Right ventricle myocardium (tissue), 1 donor: ENCODE measurements around a stretch of chr11.

DNA sequence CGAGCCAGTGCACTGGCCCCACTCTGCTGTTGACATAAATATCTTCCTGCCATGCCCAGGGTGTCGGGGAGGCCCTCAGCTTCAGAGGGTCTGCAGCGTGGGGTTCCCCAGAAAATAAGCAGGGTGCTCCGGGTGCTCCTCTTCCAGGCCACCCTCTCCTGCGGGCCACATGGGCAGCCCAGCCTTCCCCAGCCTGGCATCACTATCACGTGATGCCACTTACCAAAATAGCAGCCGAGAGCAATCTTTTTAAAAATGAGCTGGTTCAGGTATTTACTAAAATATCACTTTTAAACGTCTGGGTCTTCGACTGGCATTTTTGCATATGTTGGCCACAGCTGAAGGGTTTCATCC lies 94.7 kb upstream of the ANO1 start:
- PRO-cap, 2 experiments = no peak in any of the 2 experiments

GRCh38 chr11:69987845-69988881 lies 90.0 kb upstream of the ANO1 start:
- PRO-cap, 2 experiments = no peak in any of the 2 experiments

- PRO-cap, 2 experiments = no peak in any of the 2 experiments
These were observed 50.4 kb downstream of the ANO1 start for GRCh38 chr11:70128349-70129015.

- PRO-cap, 2 experiments = no peak in any of the 2 experiments
These were observed 61.7 kb downstream of the ANO1 start for GRCh38 chr11:70139829-70140113.

GRCh38 chr11:70312652-70313509 lies 42.4 kb downstream of the PPFIA1 start:
- PRO-cap, 2 experiments = no peak in any of the 2 experiments

DNA sequence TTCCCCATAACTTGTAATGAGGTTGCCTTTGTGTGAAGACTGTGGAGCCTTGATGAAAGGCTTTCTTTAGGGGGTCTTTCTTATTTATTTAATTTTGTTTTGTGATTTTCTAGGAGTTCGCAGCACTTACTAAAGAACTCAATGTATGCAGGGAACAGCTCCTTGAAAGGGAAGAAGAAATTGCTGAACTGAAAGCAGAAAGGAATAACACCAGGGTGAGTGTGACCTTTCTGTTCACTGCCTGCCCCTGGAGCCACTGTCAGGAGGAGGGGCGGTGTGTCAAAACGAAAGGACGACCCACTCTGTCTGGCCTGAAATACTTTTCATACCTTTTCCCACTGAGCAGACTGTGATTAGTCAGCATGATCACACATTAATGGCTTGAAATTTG lies 53.8 kb downstream of the PPFIA1 start:
- PRO-cap, 2 experiments = no peak in any of the 2 experiments

DNA sequence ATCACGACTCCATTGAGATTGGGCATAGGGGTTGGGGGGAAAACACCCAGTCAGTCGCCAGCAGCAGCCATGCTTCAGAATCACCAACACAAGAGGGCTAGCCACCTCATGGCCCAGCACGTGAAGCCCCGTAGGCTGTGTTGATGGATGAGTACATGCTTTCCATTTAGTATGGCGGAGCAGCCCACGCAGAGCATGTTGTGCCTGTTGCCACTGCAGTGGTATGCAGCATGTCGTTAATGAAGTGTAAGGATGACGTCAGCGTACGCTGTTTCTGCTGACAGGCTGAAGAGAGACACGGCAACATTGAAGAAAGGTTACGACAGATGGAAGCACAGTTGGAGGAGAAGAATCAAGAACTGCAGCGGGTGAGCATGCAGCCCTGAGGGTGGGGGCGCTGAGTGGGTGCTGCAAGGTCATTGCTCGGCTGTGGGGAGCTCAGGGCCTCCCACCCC lies 62.7 kb downstream of the PPFIA1 start:
- PRO-cap, 2 experiments = no peak in any of the 2 experiments

- PRO-cap, 2 experiments = no peak in any of the 2 experiments
These were observed 64.8 kb downstream of the CTTN start for GRCh38 chr11:70463075-70463611.

GRCh38 chr11:70630673-70631824 lies 232.7 kb downstream of the CTTN start:
- PRO-cap, 2 experiments = no peak in any of the 2 experiments

DNA sequence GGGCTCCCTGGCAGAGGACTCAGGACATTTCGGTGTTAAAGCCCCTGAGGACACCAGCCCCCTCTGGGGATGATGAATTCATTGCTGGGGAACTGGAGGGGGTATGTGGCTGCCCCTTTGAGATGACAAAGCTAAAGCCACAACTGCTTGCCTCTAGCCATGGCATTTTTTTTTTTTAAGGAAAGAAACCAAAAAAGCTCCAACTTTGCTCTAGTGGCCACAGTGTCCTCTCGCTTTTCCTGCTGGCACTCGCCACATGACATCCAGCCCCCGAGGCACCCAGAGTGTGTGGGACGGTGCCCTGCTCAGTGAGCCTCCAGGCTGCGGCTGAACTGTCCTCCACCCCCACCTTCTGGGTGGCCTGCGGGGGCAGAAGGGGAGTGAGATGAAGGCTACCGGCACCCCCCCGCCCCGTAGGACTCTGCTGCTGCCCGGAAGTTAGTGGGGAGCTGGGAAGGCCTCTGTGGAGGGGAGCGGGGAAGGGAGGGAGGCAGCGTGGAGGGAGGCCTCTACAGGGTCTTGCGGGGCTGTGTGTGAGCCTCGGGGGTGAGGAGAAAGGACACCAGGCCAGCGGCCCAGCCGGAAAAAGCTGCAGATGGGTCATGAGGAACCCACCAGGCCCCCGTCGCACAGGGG lies 264.3 kb downstream of the CTTN start:
- PRO-cap, 2 experiments = no peak in any of the 2 experiments

DNA sequence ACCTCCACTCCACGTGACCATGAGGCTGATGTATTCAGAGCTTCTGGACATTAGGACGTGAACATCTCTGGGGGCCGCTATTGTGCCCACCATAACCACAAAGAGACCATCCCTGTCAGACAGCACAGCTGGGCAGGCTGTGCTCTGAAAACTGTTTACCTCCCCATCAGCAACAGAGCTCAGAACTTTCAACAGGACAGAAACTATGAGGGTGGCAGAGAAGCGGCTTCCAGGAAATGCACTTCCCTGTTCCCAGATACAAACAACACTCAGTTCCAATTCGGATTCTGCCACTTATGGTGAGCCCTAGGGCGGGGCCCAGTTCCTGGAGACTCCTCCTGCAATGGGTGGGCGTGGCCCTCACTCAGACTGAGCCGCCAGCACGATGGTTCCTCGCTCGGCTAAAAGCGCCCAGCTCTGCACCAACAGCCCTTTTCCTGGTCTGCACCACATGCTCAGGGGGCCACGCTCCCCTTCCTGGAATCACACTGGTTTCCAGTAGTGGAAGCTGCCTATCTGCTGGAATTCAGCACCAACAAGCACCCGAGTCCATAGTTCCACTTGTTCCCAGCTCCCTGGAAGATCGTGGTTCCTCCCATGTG lies 314.1 kb downstream of the CTTN start:
- PRO-cap, 2 experiments = peak in 2 of 2 experiments; most common minus-strand start position 267 of the sequence (in 1)

DNA sequence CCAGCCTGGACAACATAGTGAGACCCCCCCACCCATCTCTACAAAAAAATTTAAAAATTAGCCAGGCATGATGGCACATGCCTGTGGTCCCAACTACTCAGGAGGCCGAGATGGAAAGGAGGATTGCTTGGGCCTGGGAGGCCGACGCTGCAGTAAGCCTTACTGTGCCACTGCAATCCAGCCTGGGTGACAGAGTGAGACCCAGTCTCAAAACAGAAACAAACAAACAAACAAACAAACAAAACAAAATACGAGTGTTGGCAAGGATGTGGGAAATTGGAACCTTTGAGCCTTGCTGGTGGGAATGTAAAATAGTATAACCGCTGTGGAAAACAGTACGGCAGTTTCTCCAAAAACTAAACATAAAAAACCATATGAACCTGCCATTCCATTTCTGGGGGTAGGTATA lies 32.3 kb downstream of the SHANK2 start:
- PRO-cap, 2 experiments = no peak in any of the 2 experiments

DNA sequence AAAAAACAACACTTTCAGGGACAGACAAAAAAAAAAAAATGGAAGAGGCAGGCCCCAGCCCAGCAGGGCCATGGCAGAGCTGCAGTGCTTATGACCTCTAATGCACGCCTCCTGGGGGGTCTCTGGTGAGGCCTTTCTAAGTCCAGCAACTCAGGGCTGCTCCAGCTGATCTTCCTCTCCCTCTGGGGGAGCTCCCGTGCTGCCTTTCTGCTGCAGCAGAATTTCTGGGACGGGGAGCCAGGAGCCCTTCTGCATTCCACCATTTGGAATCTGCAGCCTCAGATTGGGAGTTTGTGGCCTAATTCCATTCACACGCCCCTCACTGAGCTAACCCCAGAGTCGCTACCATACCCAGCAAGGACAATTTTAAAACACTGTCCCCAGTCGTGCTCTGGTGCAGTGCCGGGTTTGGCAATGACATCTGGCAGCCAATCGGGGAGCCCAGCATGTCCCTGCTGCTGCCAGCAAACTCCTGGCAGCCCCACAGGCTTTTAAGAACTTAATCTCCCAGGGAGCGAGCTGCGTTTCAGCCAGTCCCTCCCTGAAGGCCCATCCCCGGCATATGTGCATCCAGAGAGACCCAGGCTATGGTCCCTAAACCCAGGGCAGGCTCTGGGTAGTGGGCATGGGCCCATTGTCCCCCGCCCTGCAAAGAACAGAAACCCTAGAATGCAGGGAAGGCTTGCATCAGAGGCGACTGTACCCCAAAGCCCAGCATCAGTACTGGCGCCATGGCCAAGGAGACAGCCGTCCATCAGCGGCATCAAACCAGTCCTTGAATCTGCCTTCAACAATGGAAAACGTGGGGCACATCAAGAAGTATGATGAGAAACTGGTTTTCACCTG lies 4.7 kb downstream of the SHANK2 start:
- PRO-cap, 2 experiments = no peak in any of the 2 experiments

- PRO-cap, 2 experiments = peak in 2 of 2 experiments; most common plus-strand start chr11:71433341 (in 1); most common minus-strand start chr11:71433062 (in 1)
These were observed 15.3 kb downstream of the DHCR7 start for GRCh38 chr11:71432701-71433459.

DNA sequence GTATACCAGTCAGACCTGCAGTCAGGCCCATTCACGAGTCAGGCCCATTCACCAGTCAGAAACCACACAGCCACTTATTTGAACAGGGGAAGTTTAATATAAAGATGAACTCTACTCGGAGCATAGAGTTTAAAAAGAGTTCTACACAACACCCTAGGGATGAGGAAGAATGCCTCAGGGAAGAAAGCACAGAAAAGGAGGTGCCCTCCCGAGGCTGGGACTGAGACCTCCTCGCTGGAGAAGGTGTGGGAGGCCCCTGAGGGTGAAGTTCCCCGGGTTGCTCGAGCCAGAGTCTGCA lies 13.9 kb downstream of the DHCR7 start:
- PRO-cap, 2 experiments = no peak in any of the 2 experiments

DNA sequence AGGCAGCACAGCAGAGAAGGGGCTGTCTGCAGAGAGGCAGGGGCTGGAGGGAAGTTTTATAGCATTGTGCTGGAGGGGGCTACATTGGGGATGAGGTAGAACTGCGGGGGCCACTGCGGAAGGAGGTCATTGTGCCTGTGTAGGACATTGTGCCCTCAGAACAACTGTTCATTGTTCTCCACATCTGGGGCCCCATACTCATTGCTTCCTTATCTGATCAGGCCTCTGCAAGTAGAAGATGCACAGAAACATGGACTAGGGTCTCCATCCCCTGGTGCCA lies 12.0 kb downstream of the NADSYN1 start:
- PRO-cap, 2 experiments = no peak in any of the 2 experiments

GRCh38 chr11:71745611-71746138 lies 87.3 kb upstream of the DEFB108B start:
- PRO-cap, 2 experiments = no peak in any of the 2 experiments

GRCh38 chr11:71749066-71749655 lies 83.8 kb upstream of the DEFB108B start:
- PRO-cap, 2 experiments = no peak in any of the 2 experiments

DNA sequence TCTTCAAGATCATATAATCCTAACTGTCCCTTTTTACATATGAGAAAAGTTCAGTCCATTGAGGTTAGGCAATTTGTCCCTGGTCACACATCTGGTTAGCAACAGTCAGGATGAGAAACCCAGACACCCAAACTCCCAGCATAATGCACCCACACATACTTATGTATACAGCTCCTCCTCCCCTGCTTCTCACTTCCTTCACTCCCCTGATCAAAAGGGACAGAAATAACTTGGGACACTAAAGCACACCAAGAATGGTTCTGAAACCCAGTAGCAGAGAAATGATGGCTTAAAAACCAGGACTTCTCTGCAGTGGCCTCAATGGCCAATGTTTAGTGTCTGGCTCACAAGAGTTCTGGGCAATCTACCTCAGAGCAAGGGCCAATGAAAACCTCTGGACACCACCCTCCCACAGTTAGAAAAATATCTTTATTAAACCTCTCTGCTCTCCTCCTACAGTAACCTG lies 11.1 kb downstream of the NUMA1 start:
- PRO-cap, 2 experiments = no peak in any of the 2 experiments

GRCh38 chr11:72112967-72113242 lies 410 bp upstream of the ANAPC15 start:
- PRO-cap, 2 experiments = no peak in any of the 2 experiments